Measurements from ENCODE around the genes POTEF, PTPN18 and CFC1B.

GRCh38 chr2:129934810-129935299 lies 44.6 kb upstream of the RAB6C start:
- PRO-cap: no peak
- RAMPAGE, long total RNA, 4 experiments: no peak in any of the 4 experiments

GRCh38 chr2:129981621-129982098 lies 2.2 kb downstream of the RAB6C start:
- PRO-cap: no peak
- RAMPAGE, long total RNA, 4 experiments: no peak in any of the 4 experiments

DNA sequence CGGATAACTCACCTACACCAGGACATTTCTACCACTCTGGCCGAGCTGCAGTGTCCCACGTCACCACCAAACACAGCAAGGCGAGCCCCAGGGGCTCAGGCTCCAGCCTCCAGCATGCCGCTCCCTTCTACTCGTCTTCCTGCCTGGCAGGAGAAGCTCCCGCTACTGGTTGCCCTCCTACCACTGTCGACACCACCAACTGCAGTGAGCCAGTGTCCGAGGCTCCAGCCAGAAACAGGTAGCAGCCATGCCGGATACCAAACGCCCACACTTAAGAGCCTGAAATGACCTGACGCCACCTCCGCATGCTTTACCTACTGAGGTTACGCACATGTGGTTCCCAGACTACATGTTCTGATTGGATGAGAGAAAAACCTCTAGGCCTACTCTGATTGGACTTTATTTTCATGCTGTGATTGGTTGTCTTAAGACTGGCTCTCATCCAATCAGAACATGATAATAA lies at the start of gene POTEF:
TSS of gene POTEF (minus strand) at position 163 of the 463 bp plus-strand sequence.
- PRO-cap: no peak
- RAMPAGE, long total RNA, 4 experiments: no peak in any of the 4 experiments

DNA sequence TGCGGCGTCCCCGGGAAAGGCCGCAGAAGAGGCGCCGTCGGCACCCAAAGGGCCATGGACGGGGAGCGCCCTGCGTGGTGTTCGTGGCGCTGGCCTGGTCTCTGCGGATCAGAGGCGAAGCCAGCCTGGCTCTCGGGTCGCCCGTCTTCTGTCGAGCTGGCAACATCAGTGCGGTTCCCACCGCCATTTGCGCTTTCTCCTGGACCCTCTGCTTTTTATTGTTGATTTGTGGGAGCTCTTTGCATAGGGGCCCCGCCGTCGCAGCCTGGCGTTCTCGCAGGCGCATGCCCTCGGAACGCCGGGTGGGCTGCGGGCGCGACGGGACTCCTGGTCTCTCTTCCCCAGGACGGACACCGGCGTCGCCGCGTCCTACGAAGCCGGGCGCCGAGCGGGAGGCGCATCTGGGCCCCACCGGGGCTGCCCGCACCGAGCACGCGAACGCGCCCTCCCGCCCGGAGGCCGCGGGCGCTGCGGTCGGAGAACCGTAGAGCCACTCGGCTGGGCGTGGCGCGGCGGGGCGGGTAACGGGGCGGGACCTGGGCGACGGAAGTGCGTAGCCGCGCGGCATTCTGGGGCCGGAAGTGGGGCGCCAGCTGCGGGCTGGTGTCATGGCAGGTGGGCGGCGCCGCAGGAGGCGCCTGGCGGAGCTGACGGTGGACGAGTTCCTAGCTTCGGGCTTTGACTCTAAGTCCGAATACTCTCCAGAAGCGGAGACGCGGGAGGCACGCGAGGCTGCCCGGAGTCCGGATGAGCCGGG lies 30.7 kb upstream of the TUBA3E start:
- PRO-cap: unidirectional peak, plus-strand start at position 592 of the sequence
- RAMPAGE, long total RNA, 4 experiments: start-site peak on the plus strand in 2 of 4 experiments, centred at positions 588 to 604 of the sequence, 7 to 32 reads per replicate

- PRO-cap: bidirectional peak, plus-strand start at chr2:130356058, minus-strand start at chr2:130355936
- RAMPAGE, long total RNA, 4 experiments: no peak in any of the 4 experiments
These were observed at the start of gene PTPN18 for GRCh38 chr2:130355555-130356344. PTPN18 (plus strand) TSS chr2:130356056.

- PRO-cap: no peak
- RAMPAGE, long total RNA, 4 experiments: no peak in any of the 4 experiments
These were observed 29.4 kb downstream of the PTPN18 start for GRCh38 chr2:130385196-130385735.

DNA sequence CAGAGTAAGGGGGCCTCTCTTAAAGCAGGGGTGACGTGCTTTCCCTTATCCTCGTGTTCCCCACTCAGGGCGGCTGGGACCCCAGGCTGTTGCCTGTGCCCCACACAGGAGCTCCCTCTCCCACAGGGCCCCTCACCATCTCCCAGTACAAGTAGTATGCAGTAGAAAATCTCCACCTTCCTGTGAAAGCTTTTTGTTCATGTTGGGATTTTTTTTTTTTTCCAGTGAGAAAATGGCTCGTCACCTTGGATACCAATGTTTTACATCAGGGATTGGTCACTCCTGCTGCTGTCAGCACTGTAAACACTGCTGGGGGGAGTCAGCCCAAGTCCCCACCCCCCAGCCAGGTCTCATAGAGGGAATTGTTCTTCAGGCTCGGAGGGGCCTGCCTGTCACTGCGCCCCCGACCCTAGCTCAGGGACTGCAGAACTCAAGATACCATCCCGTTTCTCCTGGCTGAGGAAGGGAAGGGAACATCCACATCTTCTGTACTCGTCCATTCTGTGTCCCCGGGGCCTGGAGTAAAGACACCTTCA lies at the start of gene CFC1B:
TSS of gene CFC1B (plus strand) at position 353 of the 536 bp plus-strand sequence.
- PRO-cap: no peak
- RAMPAGE, long total RNA, 4 experiments: no peak in any of the 4 experiments

- PRO-cap: no peak
- RAMPAGE, long total RNA, 4 experiments: no peak in any of the 4 experiments
These were observed 75.3 kb downstream of the ARHGEF4 start for GRCh38 chr2:130911985-130912408.

DNA sequence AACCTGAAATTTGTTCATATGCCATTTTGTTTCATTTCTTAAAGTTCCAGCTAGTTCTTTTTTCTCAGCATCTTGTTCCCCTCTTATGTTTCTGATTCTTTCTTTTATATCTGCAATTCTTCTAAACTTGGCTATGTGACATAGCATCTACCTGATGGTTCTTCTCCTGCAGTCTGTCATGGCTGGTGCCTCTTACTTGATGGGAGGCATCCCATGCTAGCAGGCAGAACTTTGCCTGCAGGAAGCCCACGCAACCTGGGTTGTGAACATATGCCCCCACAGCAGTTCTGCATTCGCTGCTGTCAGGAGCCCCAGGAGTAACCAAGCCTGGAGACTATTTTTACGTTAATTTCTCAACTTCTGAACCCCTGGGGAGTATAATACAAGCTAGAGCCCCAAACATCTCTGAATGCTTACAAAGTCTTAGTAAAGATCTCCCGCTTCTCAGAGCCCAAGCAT lies 12.1 kb downstream of the FAM168B start:
- PRO-cap: no peak
- RAMPAGE, long total RNA, 4 experiments: no peak in any of the 4 experiments

GRCh38 chr2:131127054-131127488 lies 21.9 kb downstream of the PLEKHB2 start:
- PRO-cap: no peak
- RAMPAGE, long total RNA, 4 experiments: no peak in any of the 4 experiments

GRCh38 chr2:131486420-131487068 lies 5.7 kb downstream of the MZT2A start:
- PRO-cap: no peak
- RAMPAGE, long total RNA, 4 experiments: no peak in any of the 4 experiments

GRCh38 chr2:131488719-131489378 lies 3.3 kb downstream of the MZT2A start:
- PRO-cap: no peak
- RAMPAGE, long total RNA, 4 experiments: no peak in any of the 4 experiments

DNA sequence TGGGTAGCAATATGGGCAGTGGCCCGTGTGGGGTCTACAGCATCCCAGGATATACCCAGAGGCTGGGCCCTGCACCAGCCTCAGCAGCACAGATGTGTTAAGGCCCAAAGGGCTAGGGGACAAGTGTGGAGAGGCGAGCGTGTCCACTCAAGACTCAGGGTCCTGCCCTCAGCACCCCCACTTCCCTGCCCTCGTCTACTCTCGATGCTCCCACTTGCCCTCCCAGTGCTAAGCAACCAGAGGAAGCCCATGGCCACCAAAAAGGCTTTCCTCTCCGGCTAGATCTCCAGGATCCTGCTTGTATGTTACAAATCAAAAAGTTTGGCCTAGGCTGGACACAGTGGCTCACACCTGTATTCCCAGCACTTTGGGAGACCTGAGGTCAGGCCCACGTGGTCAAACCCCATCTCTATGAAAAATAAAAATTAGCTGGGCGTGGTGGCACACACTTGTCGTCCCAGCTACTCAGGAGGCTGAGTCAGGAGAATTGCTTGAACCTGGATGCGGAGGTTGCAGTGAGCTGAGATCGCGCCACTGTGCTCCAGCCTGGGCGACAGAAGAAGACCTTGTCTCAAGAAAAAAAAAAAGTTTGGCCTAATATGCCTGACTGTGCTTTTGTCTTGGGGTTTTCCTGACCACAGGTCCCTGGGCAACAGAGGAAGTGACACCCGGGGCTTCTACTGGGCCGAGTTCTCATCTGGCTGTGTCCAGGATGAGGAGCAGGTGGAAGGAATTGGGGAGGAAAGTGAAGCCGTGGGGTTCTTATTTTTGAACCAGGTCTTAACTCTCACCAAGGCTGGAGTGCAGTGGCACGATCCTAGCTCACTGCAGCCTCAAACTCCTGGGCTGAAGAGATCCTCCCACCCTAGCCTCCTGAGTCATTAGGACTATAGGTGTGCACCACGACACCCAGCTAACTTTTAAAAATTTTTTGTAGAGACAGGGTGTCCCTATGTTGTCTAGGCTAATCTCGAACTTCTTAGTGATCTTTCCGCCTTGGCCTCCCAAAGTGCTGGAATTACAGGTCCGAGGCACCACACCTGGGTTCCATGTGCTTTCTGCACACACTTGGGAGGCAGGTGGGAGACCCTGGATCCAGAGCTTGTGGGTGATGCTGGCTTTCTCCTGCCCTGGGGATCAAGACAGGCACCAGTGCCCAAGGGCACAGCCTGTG lies 13.2 kb upstream of the CCDC74A start:
- PRO-cap: no peak
- RAMPAGE, long total RNA, 4 experiments: no peak in any of the 4 experiments

DNA sequence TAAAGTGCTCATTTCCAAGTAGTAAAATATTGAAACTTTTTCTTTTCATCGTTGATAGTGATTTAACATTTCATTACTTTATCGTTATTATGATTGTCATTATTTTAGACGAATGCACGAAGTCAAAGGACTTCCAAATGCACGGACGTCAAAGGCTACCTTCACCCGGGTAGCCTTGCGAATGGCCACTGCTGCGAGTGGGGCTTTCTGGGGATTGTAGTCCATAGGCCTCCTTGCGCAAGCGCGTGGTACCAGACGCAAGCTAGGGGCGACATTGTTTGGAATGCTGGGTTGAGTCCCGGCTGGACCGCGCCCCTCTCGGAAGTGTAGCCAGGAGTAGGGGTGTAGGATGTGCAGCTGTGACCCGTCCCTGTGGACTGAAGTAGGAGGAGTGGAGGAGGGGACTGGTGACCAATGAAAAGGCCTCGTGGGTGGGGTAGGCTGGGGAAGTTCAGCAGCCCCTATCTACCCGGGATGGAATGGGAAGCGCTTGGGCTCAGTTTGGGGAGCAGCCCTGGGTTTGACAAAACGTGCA lies 112.0 kb upstream of the GPR39 start:
- PRO-cap: unidirectional peak, plus-strand start at position 464 of the sequence
- RAMPAGE, long total RNA, 4 experiments: no peak in any of the 4 experiments

DNA sequence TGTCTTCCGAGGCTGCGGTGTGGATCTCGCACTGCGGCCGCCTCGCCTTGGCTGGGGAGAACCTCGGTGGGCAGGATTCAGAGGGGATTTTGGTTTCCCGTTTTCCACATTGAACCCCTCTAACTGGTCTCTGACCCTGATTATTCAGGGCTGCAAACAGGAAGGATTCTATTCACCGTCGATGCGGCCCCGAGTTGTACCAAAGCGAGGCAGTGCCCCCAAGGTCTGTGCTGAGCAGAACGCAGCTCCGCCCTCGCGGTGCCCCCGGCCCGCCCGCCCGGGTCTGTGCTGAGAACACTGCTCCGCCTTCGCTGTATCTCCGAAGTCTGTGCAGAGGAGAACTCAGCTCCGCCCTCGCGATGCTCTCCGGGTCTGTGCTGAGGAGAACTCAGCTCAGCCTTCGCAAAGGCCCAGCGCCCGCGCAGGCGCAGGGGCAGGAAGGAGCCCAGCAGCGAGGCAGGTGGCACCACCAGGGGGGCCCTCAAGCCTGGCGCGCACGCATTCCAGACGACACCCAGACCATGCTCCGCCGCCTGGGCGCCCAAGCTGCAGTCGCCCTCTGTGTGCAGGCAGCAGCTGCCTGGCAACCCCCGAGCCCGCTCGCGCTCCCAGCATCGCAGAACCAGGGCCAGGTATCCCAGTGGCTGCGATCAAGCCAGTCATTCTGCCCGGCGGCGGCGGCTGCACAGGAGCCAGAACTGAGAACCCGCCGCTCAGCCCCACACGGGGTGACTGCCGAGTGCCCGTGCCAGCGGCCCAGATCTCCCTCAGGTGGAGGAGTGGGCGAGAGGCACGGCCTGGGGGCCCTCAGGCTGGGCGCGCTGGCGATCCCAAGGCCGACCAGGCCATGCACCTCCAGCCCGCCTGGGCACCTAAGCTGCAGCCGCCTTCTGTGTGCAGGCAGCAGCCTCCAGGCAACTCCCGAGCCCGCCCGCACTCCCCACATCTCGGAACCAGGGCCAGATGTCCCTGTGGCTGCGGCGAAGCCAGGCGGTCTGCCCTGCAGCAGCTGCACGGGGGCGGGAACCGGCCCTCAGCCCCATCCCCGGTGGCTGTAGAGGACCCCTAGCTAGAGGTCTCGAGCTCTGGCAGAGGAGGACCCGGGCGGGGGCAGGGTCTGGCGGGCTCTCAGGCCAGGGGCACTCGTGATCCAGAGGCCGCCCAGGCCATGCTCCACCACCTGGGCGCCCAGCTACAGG lies 64.0 kb upstream of the GPR39 start:
- PRO-cap: no peak
- RAMPAGE, long total RNA, 4 experiments: no peak in any of the 4 experiments

DNA sequence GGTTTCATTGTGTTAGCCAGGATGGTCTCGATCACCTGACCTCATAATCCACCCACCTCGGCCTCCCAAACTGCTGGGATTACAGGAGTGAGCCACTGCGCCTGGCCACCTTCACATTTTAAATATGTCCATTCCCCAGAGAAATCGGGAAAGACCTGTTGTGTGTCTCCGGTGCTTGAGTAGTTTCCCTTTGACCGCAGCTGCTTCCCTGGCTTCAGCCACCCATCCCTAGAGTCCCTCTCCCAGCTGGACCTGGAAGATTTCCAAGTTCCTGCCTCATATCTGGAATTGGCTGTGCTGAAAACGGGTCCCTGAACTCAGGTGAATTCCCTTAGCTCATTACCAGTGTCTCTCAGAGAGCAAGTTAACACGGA lies 49.1 kb downstream of the LYPD1 start:
- PRO-cap: no peak
- RAMPAGE, long total RNA, 4 experiments: no peak in any of the 4 experiments

GRCh38 chr2:133566760-133567585 lies 1.3 kb downstream of the NCKAP5 start:
- PRO-cap: unidirectional peak, plus-strand start at chr2:133567241
- RAMPAGE, long total RNA, 4 experiments: no peak in any of the 4 experiments

DNA sequence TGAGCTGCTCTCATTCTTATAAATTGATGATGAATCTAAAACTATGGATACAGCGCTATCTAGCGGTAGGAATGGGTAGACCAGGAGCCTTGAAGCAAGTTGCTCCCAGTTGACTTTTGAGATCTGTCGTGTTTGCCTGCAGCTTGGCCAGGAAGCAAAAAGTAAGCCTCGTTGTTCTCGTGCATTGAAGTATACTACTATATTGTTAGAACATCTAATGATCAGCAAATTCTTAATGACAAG lies 211.9 kb upstream of the NCKAP5 start:
- PRO-cap: no peak
- RAMPAGE, long total RNA, 4 experiments: no peak in any of the 4 experiments

DNA sequence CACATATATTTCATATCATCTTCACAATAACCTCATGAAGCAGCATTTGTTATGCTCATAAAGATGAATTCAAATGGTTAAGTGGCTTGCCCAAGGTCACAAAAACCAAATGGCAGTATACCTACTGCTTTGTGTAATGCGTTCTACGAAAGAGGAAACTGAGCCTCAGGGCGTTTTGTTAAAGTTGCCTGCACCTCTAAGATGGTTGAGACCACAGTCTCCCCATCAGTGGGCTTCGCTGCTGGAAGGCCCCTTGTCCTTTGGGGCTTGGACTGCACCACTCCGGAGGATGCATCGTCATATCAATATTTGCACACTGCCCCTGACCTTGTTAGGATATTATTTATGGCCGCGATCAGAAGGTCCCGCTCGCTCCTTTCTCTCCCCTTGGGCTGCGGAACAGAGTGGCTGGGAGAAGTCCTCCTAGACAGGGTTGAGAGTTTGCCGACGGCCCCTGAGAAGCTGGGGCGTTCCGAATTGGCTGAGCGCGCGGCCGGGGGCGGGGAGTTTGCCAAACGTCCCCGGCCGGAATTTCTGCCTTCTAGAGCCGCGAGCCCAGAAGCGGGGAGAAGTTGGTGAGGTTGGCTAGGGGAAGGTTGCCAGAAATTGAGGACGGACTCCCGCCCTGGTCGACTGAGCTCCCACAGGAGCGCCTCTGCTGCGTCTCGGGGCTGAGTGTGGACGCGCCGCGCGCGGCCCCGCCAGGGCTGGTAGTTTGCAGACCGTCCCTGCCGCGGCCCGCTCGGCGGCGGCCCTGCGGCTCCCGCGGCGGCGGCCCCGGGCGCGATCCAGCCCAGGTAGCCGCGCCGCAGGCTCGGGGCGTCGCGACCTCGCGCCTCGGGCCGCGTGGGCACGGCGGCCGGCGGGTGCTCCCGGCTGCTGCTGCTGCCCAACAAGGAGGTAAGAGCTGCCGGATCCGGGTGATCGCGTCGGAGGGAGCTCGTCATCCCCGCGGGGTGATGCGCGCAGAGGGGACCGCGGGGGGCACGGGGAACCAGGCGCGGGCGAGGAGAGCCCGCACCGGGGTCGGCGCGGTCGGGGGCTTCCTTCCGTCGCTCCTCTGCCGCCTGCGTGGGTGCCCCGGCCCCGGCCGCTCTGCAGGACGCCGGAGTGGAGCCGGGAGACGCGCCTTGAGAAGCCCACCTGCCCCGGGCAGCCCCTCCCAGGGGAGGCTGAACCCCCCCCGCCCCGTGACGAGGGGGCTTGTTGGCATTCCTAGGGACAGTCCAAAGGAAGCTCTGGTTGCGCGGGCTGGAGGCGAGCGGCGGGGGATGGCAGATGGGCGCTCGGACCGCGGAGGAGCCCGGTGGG lies 134.0 kb upstream of the MGAT5 start:
- PRO-cap: bidirectional peak, plus-strand start at position 567 of the sequence, minus-strand start at position 401 of the sequence; unidirectional peak, plus-strand start at position 1,224 of the sequence
- RAMPAGE, long total RNA, 4 experiments: no peak in any of the 4 experiments

DNA sequence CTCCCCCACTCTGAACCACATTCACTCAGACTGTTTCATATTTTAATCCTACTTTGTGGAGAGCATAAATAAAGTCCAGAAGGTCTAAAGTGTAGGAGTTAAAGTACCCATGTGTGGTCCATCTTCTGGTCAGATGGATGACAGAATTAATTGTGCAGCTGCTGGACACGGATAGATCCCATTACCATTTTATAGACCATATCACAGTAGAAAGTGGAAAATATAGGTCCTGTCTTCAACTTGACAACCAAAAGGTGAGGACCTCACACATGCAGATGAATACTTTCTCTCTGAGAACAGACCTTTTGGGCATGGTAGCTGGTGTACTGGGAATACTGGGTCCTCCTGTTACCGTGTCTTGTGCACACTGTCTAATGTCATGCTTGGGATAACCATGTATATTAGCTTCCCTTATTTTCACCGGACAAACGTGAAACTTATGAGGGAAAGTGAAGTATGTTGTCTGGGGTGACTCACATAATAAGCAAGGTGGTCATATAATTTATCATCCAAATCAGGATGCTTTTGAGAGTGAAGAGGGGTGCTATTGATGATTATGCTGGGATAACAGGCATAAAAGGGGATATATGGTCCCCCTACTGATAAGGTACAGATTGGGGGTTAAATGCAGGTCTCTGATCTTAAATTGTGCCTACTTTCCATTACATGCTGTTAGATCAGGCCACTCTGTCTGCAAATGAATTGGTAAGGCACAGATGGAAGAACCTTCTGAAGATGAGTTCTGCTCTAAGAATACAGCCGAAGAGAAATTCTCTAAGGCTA lies 115.4 kb upstream of the MGAT5 start:
- PRO-cap: no peak
- RAMPAGE, long total RNA, 4 experiments: no peak in any of the 4 experiments

Data from esophagus muscularis mucosa (tissue), 4 donors.